Metastatic Breast Carcinoma in the Ovary (tissue), 3 donors: ENCODE measurements around the genes RUBCNL and LPAR6.

- PRO-cap, 3 experiments: no peak in any of the 3 experiments
Observed at GRCh38 chr13:46121041-46121486, 16.2 kb upstream of the CPB2 start.

GRCh38 chr13:46122237-46122663 is 17.4 kb upstream of the CPB2 start:
- PRO-cap, 3 experiments: no peak in any of the 3 experiments

GRCh38 chr13:46125865-46126567 is 21.2 kb upstream of the CPB2 start:
- PRO-cap, 3 experiments: no peak in any of the 3 experiments

DNA sequence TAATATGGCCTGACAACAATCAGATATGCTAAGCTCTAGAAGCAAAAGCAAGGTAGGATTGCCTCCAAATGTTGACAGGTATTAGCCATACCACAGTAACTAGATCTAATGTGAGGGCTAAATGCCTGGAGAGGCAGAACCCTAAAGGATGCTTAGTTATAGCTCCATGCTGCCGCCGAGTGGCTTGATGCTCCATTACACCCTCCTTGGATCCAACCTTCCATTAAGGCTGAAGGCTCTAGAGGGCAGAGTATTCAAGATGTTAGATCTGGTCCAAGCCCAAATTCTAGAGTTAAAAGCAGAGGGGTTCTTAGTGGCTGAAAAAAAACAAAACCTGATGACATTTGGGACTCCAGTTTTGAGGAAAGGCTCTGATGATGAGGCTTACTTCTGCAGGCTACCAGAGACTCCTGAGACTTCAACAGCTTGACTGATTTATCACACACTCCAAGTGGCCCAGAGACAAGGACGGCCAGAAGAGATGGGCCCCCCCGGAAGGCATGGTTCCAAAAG is 21.8 kb upstream of the CPB2 start:
- PRO-cap, 3 experiments: no peak in any of the 3 experiments

DNA sequence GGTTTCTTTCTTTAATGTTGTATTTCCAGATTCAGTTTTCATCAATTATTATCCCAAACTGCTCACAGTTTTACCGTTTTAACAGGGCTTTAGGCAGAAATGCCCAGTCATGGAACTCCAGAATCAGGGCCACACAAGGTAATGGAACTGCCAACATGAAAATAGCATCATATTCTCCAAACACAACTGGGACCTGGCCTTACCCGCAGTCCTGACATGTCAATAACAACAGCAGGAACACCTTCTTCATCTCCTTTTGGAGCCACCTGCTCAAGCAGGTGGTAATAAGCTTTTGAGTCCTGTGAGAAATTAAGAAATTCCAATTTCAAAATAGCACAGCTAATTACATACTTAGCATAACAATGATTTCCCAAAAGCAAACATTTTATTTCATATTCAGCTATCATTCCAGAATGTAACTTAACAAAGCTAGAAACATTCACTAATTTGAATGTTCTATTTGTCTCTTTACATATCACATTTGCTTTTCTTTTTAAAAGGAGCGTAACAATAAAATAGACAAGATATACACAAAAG is 33.8 kb downstream of the LCP1 start:
- PRO-cap, 3 experiments: no peak in any of the 3 experiments

GRCh38 chr13:46179229-46180106 is 2.5 kb downstream of the LCP1 start:
- PRO-cap, 3 experiments: peak in 2 of 3 experiments; most common plus-strand start chr13:46179803 (in 2)

DNA sequence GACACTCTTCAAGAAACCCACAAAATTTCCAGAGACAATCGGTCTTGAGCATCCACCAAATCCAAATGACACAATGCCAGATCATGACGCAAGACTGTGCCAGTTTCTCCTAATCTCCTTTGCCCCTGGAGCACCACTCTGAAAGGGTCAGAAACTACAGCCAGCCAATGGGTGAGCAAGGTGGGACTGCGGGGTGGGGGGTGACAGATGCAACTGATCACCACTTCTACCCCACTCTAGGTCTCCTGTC is 78.8 kb downstream of the LRRC63 start:
- PRO-cap, 3 experiments: no peak in any of the 3 experiments

DNA sequence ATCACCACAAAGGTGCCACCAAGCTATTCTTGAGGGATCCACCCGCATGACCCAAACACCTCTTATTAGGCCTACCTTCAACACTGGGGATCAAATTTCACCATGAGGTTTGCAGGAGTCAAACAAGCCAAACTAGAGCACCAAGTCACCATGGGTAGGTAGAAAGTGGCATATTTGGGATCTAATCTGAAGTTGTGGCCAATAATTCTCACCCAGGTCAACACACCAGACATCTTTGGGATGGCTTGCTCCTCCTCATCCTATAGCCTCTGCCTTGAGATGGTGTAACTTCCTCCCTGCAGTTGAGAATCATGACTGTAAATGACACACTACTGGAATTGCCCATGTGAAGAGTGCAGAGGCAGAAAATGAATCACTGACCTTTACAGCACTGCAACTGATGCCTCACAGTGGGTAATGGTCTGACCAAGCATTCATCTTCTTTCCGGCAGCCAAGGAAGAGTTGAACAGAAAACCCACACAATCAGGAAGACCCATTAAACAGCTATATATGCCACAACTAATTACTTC is 46.2 kb downstream of the RUBCNL start:
- PRO-cap, 3 experiments: no peak in any of the 3 experiments

- PRO-cap, 3 experiments: peak in 3 of 3 experiments; most common plus-strand start chr13:46387397 (in 2); most common minus-strand start chr13:46387205 (in 2)
Observed at GRCh38 chr13:46386972-46387939, at the start of gene RUBCNL. TSS of gene RUBCNL (minus strand) at chr13:46387252.

DNA sequence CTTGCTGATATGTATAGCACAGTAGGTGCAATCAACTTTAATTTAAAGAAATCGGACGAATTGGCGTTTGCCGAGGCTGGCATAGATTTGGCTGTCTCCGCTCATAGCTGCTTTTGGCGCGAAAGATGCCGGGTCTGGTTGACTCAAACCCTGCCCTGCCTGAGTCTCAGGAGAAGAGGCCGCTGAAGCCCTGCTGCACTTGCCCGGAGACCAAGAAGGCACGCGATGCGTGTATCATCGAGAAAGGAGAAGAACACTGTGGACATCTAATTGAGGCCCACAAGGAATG is 62.2 kb upstream of the LRCH1 start:
- PRO-cap, 3 experiments: no peak in any of the 3 experiments

GRCh38 chr13:46556460-46557128 is 3.6 kb downstream of the LRCH1 start:
- PRO-cap, 3 experiments: no peak in any of the 3 experiments

DNA sequence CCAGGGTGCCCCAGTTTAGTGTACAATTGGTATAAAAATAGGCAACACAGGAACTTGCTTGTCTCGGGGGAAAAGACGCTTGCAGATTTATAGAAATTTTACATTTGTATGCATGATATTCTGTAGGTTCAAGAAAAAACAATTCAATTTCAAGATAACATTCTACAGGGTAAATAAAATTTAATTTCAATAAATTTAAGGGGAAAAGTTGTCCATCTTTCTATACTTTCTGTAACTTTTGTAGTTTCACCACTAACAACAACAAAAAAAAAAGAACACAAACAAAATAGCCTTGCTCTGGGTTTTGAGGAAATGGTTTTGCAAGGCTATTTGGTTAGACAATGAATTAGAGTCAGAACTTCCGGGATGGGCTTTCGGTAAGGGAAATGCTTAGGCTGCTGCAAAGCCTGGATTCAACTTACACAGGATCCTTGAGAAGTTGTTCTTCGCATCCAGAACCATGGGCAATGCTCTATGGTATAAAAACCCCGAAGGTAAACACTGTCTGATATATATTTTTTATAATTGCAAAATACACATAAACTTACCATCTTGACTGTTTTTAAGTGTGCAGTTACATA is 45.5 kb downstream of the LRCH1 start:
- PRO-cap, 3 experiments: no peak in any of the 3 experiments

GRCh38 chr13:48096582-48097104 is 1.7 kb upstream of the MED4 start:
- PRO-cap, 3 experiments: no peak in any of the 3 experiments

- PRO-cap, 3 experiments: no peak in any of the 3 experiments
Observed at GRCh38 chr13:48144401-48144907, 49.5 kb upstream of the MED4 start.

- PRO-cap, 3 experiments: no peak in any of the 3 experiments
Observed at GRCh38 chr13:48156447-48156977, 61.6 kb upstream of the MED4 start.

GRCh38 chr13:48412267-48412589 is 685 bp downstream of the LPAR6 start:
- PRO-cap, 3 experiments: peak in 1 of 3 experiments; most common plus-strand start chr13:48412388 (in 1); most common minus-strand start chr13:48412378 (in 1)

GRCh38 chr13:48412761-48413481 is at the start of gene LPAR6:
TSS of gene LPAR6 (minus strand) at chr13:48413113.
- PRO-cap, 3 experiments: peak in 3 of 3 experiments; most common plus-strand start chr13:48413262 (in 2); most common minus-strand start chr13:48413113 (in 3)

- PRO-cap, 3 experiments: no peak in any of the 3 experiments
Observed at GRCh38 chr13:48477548-48477761, 55.4 kb downstream of the RCBTB2 start.

DNA sequence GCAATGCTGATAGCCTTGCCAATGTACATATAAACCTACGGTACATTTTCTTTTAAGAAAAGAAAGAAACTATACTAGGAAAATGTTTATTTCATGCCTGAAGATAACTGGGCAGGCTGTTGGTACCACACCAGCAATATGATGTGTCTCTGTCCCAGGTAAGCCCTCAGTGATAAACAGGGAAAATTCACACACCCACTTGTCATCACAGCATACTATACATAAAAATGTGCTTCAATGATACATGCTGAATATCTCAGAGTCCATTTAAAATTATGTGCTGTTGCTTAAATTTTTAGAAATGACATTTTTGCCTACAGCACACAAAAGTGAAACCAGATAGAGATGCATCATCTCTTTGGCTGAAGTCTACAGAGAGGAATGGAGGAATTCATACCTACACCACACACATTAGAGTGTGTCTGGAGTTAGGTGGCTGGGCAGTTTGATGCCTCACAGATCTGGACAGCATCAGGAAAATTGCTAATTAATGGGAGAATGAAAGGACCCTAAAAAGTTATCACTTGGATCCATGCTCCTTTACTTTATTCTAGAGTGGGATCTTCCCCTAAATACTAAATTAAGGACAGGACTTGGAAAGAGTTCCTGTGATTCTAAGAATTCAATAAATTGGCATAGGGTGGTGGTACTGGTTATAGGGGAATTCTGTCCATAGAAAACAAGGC is 41.5 kb downstream of the RCBTB2 start:
- PRO-cap, 3 experiments: no peak in any of the 3 experiments

- PRO-cap, 3 experiments: peak in 3 of 3 experiments; most common plus-strand start chr13:48492617 (in 2); most common minus-strand start chr13:48492623 (in 3)
Observed at GRCh38 chr13:48492457-48493416, 40.1 kb downstream of the RCBTB2 start.